Hepatocyte (in vitro differentiated cells and primary cell): ENCODE measurements around a stretch of chr7.

DNA sequence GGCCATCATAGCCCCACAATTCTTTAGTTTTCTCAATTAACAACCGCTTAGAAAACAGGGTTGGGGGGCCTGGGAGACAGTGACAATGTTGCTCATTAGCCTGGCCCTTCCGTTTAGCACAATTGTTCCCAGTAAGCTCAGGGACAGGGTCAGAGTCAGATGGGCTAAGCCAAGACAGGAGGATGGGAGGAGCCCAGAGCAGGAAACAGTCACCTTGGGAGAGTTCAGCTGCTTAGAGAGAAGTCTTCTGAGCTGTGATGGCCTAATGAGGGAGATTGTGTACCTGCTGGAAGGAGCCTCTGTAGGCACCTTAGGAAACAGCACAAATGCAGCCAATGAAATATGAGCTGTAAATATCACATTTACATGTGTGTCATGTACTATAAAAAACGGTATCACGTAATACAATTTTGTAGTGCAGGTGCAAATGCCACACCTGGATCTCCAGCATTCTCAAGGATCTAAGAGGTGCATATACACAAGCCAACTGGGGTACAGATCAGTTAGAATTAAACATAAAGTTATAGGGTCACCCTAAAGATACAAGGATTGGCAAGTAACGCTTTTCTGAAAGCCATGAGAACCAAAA, 35.8 kb downstream of the SVOPL start:
- RAMPAGE, long total RNA = no peak
- RRBS = no CpG with 5 or more reads among the region's 5 CpGs

DNA sequence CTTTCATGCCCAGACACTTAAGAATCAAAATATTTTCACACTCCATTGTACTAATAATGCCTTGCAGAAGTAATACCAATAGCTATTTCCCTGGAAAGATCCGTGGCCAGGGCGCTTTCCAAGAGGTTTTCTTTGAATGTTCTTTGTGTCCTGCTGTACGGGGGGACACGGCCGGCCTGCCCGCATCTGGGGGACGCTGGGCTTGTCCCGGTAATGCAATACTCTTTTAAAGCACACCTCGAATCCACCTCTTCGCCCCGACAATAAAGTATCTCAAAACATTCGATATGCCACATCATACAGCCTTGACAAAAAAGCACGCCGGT, 790 bp downstream of the KIAA1549 start:
- RAMPAGE, long total RNA = no peak
- RRBS = 5% methylated on average over 4 of the region's 14 CpGs

GRCh38 chr7:139083715-139084275, 25.7 kb downstream of the ZC3HAV1 start:
- RAMPAGE, long total RNA = no peak
- RRBS = no CpG with 5 or more reads among the region's 9 CpGs

DNA sequence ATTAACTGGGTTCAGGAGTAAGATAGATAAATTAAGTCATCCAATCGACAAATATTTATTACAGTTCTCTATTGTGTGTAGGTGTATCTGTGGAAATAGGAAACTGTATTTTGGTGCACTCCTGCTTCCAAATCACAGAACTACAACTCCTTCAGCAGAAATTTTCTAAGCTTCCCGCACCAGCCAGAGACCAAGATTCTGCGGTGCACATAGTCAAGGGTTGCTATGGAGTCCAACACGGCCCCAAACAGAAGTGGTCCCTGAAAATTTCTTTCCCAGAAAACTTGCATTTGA, 366 bp upstream of the TTC26 start:
- RAMPAGE, long total RNA = no peak
- RRBS = no CpG with 5 or more reads among the region's 4 CpGs

- RAMPAGE, long total RNA = no peak
- RRBS = no CpG with 5 or more reads among the region's 14 CpGs
These were observed 1.1 kb downstream of the UBN2 start for GRCh38 chr7:139232191-139232490.

GRCh38 chr7:139301357-139302302, 39.5 kb upstream of the FMC1 start:
- RAMPAGE, long total RNA = no peak
- RRBS = no CpG with 5 or more reads among the region's 3 CpGs

GRCh38 chr7:139342761-139342996, 1.5 kb downstream of the FMC1 start:
- RAMPAGE, long total RNA = no peak
- RRBS = no CpG with 5 or more reads among the region's 1 CpG

GRCh38 chr7:139405386-139406027, 45.8 kb downstream of the LUC7L2 start:
- RAMPAGE, long total RNA = no peak
- RRBS = no CpG with 5 or more reads among the region's 8 CpGs

DNA sequence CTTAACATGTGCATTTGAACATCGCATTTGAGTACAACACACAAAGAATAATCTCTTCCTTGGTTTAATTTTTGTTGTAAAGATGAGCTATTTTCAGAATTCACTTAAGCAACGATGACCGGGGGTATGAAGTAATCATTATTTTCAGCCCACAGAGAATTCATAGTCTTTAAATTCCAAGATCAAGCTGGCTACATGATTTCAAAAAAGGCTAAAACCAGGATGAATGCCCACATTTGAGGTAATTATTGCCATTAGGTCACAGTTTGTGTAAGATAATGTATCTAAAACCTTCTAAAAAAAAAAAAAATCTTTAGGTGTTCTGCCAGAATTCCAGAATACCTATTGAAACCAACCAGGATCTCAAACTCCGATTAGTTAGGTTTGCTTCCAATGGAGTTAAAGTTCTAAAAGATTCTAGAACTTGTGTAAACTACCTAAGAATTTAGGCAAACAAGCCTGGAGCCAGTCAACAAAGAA, 41.5 kb downstream of the CLEC2L start:
- RAMPAGE, long total RNA = no peak
- RRBS = no CpG with 5 or more reads among the region's 4 CpGs

GRCh38 chr7:139565386-139566281, 42.1 kb downstream of the CLEC2L start:
- RAMPAGE, long total RNA = no peak
- RRBS = no CpG with 5 or more reads among the region's 3 CpGs

GRCh38 chr7:139646921-139647552, 123.6 kb downstream of the CLEC2L start:
- RAMPAGE, long total RNA = no peak
- RRBS = no CpG with 5 or more reads among the region's 6 CpGs

DNA sequence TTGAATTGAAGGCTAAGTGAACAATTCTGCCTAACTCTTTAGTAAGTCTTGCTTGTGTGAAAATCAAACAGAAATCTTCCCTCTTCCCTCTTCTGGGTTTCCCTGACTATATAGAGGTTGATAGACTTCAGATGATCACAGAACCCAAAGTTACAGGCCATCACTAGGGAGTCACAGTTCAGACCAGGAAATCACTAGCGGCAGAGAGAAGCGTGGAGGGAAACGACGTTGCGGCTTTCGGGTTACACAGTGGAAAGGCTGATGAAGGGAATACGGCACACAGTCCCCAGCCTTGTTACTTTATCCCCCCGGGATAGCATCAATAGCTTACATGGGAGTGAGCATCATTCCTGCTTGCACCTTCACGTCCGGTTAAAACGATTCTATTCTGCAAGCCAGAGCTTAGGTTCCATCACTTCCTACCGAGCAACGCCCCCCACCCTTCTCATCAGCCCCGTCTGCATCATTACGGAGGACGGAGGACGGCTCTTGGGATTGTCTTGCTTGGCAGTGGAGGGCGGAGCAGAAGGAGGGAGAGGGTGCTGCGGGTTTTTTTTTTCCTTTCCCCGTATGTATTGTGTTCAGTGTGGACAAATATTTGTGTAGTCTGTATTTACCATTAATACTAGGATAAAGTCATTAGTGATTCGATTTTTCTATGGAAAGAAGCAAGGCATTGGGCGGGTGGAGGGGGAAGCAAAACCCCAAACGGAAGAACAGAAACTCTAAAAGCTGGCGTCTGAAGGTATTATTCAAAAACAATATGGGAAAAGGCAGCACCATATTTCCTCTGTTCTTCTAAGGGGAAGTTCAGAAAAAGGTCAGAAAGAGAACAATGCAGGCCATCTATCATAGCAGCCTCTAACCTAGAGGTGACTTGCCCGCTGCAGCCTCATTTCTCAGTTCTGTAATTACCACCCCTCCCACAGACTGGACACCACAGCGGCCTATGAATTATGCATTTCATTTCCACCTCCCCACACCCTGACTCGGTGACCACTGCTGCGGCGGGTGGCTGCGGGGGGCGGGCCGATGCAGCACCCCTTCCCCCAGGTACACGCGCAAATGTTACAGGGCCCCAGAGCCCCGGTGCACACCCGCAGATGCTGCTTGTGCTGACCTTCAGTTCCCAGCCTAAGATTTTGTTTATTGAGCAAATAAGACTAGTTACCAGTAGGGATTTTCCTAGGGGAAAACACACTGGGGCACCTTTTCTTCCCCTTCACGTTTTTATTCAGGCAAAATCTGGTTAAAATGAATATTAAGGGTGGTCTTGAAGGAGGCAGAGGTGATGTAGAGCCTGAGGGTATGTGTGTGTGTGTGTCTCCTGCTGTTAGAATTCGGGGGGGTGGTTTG, 125.2 kb downstream of the CLEC2L start:
- RAMPAGE, long total RNA = no peak
- RRBS = no CpG with 5 or more reads among the region's 38 CpGs

GRCh38 chr7:139658407-139658922, 119.3 kb downstream of the HIPK2 start:
- RAMPAGE, long total RNA = no peak
- RRBS = no CpG with 5 or more reads among the region's 2 CpGs

GRCh38 chr7:139687910-139688639, 89.7 kb downstream of the HIPK2 start:
- RAMPAGE, long total RNA = no peak
- RRBS = no CpG with 5 or more reads among the region's 7 CpGs

- RAMPAGE, long total RNA = no peak
- RRBS = no CpG with 5 or more reads among the region's 20 CpGs
These were observed 33.0 kb downstream of the HIPK2 start for GRCh38 chr7:139744618-139745415.

DNA sequence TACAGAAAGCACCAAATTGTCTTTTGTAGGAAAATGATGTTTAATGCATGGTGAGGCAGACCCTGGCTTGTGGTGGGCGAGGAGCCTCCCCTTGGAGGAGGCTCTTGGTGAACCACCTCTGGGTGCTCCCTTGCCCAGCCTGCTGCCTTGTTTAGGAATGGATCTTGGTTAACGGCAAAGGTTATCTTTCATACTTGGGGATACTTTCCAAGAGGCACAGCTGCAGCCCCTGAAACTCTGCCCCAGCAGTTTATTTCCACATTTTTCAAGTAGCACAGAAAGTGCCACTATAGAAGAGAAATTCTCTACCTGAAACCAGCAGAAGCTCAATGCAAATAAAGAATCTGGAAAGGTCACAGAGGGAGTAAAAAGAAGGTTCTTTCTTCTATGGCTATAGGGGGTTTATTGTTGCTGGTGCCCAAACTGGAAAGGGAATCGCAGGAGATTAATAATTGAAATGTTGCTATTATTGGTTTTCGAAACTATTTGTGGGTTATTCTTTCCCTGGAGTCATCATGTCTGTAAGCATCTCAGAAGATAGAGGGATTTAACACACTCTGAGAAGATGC, 4.0 kb downstream of the HIPK2 start:
- RAMPAGE, long total RNA = no peak
- RRBS = no CpG with 5 or more reads among the region's 4 CpGs

DNA sequence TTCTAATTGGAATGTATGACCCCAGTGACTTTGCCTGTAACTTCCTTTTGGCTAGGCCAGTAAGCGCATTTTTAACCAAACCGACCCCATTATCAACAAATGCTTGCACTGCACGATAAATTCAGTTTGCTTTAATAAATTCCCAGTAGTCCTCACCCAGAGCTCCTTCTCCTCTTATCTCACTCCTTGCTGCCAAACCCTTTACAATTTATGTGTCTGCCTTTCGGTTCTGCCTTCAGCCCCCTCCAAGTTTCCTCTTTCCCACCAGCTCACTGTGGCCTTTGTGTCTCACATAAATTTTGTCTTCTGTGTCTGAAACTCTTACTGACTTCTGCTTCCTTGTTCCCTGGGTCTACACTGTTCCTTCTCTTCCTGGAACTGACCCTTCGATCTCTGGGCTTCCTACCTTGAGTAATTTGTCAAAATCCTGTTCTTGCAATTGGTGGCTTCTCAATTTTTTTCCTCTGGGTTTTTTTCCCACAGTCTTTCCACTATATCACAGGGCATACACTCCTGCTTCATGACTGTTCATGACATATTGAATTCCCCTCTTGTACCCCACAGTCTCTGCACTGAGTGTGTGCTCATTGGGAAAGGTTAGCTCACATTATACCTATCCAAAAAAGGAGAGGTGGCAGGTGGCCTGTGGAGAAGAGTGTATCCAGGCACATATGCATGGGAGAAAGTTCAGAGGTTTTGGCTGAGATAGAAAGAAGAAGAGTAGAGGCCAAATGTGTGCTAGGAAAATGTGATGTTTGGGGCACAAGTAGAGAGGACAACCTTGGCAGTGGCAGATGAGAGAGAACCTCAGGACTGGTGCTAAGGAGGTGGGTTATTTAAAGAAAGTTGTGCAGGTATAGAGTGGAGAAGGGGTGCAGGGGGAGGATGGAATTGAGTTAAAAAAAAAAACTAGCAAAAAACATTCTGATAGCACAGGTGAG, 59.2 kb downstream of the TBXAS1 start:
- RAMPAGE, long total RNA = no peak
- RRBS = no CpG with 5 or more reads among the region's 5 CpGs

DNA sequence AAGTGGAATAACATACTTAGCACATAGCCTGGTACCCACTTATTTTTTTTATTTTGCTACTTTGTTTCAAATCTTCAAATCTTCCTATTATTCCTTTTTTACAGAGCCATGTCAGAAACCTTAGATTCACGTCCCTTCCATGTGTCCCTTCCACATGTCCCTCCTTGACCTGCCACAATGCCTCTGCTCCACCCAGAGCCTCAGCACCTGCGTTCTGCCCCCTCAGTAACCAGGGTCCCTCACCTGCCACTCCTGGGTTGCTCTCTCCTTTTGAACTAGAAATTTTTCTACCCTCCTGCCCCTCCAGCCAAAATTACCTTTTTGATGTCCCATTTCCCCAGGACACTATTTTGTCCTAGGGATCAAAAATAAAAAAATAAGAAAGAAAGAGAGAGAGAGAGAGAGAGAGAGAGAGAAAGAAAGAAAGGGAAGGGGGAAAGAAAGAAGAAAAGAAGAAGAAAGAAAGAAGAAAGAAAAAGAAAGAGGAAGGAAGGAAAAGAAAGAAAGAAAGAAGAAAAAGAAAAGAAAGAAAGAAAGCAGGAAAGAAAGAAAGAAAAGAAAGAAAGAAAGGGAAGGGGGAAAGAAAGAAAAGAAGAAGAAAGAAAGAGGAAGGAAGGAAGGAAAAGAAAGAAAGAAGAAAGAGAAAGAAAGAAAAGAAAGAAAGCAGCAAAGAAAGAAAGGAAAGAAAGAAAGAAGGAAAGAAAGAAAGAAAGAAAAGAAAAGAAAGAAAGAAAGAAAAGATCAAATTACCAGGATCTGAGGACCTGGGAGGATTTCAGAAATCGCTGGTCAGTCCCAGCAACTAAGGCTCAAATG, 78.3 kb downstream of the PARP12 start:
- RAMPAGE, long total RNA = no peak
- RRBS = no CpG with 5 or more reads among the region's 3 CpGs

GRCh38 chr7:140028216-140028888, 34.4 kb downstream of the PARP12 start:
- RAMPAGE, long total RNA = no peak
- RRBS = no CpG with 5 or more reads among the region's 8 CpGs

GRCh38 chr7:140065084-140065576, 2.4 kb upstream of the PARP12 start:
- RAMPAGE, long total RNA = no peak
- RRBS = no CpG with 5 or more reads among the region's 6 CpGs